Psoas muscle (tissue), 2 donors: ENCODE measurements around the genes PDE8A and AKAP13.

DNA sequence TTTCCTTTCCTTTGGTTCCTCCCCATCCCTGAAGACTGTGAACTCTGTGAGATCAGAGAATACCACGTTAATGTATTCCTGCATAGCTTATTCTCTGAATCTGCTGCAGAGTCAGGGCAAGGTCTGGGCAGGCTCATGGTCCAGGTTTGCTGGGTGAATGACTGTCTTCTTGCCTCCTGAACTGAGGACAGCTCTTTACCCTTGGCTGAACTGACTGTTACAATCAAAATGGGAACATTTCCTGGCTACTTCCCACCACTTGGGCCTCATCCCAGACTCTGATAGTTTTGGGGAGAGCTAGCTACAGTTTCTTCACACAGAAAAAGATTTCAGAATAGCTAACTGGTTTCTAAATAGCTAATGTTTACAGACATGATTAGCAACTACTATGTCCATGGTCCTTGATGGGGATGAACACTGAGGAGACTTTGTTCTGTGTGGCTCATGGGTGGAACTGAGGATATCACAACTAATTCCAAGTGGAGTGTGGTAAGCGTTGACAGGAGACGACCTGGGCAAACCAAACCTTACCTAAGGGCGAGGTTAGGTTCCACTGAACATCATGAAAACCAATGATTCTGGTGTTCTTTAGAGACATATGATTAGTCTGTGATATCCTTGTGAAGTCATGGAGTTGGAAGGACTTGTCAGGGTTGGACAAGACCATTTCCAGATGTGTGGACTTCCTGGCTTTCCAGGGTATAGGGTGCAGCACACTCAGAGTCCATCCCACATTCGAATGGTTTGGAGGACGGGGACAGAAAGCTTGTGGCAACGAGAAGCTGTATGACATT is 7.2 kb downstream of the ALPK3 start:
- PRO-cap, 2 experiments = no peak in any of the 2 experiments

GRCh38 chr15:84834804-84835429 is 17.8 kb downstream of the ALPK3 start:
- PRO-cap, 2 experiments = peak in 2 of 2 experiments; most common plus-strand start chr15:84835307 (in 2); most common minus-strand start chr15:84835041 (in 1)

DNA sequence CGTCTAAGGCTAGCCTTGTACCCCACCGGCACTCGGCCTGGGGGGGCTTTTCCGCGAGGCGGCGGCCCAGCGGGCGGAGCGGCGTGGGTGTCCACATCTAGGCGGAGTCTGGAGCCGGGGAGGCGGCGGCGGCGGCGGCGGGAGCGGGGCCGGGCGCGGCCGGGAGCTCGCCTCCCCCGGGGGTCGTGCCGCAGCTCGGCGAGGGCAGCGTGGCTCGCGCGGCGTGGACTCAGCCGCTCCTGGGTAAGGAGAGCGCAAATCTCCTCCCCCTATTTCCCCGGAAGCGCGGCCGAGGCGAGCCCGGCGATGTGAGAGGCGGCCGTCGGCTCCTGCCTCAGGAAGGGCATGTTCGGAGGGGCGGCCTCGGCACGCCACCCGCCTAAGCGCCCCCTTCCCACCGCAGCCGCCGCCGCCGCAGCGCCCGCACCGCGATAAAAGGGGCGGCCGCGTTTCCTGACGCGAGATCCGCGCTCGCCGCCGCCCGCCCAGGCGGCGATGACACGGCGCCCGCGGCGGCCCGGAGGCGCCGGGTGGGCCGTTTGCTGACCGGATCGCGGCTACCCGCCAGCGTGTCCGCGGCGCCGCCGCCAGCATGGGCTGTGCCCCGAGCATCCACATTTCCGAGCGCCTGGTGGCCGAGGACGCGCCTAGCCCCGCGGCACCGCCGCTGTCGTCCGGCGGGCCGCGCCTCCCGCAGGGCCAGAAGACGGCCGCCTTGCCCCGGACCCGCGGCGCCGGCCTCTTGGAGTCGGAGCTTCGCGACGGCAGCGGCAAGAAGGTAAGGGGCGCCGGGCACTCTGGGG is at the start of gene PDE8A:
Gene PDE8A (plus strand): TSS at position 286 of the 803 bp plus-strand sequence.
- PRO-cap, 2 experiments = peak in 2 of 2 experiments; most common plus-strand start position 461 of the sequence (in 2); most common minus-strand start position 231 of the sequence (in 1)

DNA sequence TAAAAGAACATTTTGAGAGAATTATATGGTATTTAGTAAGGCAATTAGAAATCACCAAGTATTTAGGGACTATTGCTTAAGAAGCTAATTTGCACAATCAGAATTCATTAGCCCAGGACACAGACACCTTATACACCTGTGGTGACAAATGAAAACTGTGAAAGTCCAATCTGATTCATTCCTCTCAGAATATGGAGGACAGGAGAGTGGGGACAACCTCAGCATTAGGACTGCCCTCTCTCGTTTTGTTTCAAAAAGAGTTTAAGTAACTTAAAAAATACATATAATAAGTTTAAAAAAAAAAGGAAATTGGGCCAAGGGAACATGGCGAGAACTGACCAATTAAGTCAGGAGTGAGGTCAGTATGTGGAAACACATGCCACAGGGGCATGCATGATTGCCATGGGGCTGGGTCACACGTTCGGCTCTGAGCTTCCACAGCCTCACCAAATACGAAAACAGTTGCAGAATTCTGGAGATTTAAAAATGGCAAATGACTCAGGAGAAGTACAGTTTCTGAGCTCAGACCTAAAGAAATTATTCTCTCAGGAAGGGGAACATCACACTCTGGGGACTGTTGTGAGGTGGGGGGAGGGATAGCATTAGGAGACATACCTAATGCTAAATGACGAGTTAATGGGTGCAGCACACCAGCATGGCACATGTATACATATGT is 24.0 kb downstream of the PDE8A start:
- PRO-cap, 2 experiments = no peak in any of the 2 experiments

DNA sequence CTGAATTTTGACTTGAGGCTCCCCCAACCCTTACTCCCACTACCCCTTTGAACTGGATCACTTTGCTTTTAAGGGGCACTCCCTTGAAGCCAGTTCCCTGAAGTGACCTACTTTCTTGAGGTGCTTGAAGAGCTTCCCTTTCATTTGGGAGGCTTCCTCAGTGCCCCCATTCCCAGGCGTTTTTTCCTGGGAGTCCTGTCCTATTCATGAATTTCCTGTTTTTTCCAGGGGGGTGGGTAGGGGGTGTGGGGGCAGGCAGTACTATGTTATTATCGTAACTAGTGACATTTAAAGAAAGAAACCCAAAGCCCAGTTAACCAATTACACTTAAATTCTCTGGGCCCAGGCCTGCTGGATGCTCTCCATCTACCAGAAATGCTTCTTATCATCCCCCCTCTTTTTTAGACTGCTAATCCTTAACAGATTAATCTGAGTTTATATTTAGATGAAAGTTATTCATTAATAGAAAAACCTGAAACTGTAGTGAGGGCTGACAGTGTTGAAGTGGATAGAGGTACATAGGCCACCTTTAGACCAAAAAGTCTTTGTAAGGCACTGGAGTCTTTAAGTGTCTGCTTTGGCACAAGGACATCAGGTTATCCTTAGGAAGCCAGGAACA is 43.6 kb downstream of the PDE8A start:
- PRO-cap, 2 experiments = no peak in any of the 2 experiments

- PRO-cap, 2 experiments = no peak in any of the 2 experiments
These were observed 83.6 kb upstream of the AKAP13 start for GRCh38 chr15:85296772-85297305.

DNA sequence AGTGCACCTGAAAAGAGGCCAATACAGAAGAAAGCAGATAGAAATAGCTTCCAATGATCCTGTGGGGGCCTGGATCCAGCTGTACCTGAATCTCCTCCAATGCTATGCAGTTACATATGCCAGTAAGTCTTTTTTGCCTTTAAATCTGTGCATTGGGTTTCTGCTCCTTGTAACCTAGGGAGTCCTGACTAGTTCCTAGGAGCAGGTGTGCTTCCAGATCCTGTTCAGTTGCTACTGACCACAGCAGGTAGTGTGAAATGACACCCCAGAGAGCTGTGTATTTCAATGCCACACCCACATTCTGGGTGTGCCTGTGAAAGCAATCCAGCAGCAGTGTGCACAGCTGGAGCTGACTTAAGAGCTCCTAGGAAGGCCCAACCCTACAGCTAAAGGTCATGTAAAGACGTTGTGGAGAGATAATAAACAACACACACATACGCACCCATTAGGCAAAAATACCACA is 62.3 kb upstream of the AKAP13 start:
- PRO-cap, 2 experiments = no peak in any of the 2 experiments

DNA sequence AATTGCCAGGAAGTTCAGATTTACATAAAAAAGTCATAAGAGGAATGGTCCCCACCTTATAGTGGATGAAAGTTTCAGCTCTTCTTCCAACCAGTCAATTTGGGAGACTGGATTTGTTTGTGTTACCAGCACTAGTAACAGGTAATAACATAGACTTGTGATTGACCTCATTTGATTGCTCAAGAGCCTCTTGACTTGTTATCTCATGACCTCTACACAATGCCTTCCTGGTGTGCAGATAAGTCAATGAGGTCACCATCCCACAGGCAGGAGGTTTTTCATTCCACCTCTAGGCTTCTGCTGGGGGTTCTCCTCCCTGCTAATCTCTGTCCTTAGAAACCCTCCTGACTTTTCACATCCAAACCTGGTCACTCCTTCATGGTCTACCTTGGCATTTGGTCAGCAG is 33.7 kb upstream of the AKAP13 start:
- PRO-cap, 2 experiments = no peak in any of the 2 experiments

DNA sequence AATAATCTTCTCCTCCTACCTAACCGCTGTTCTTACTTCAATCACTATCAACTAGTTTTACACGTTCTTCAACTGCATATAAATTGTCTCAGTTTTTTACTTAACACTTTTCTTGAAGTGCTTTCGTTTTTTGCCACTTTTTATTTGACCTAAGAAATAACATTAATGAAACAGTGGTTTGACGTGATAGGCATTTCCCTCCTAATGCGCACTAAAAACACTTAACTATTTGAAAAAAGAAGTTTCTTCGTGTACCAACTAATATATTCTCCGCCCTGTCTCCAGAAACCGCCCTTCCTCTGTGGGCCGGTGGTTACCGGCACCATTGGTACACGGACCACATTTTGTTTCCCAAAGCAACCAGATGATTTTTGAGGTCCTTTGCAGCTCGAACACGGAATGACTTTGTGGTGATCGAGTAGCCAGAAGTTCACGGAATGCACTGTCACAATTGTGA is 749 bp upstream of the AKAP13 start:
- PRO-cap, 2 experiments = no peak in any of the 2 experiments

GRCh38 chr15:85380470-85381570 is at the start of gene AKAP13:
Gene AKAP13, plus strand, starts transcription at chr15:85380603.
- PRO-cap, 2 experiments = peak in 2 of 2 experiments; most common plus-strand start chr15:85380605 (in 2); most common minus-strand start chr15:85381306 (in 1)

GRCh38 chr15:85413455-85414011 is 33.1 kb downstream of the AKAP13 start:
- PRO-cap, 2 experiments = no peak in any of the 2 experiments

DNA sequence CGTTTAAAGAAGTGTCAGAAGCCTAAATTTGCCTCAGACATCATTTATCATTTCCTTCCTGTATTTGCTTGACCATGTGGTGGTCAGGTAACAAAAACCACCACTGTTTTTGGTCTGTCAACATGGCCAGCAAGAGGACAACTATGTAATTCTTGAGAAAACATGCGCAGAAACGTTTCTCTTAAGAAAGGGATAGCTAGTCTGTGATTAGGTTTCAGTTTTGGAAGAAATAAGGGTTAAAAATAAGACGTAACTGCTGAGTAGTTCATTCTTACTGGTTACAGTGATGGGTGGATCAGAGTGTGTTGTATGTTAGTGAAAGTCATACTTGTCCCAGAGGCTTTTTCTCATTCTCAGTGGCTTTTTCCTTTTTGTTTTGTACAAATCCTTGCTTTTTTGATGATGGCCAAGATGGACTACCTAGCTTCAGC is 204.5 kb downstream of the AKAP13 start:
- PRO-cap, 2 experiments = no peak in any of the 2 experiments

- PRO-cap, 2 experiments = no peak in any of the 2 experiments
These were observed 173.7 kb downstream of the KLHL25 start for GRCh38 chr15:85621105-85621379.

DNA sequence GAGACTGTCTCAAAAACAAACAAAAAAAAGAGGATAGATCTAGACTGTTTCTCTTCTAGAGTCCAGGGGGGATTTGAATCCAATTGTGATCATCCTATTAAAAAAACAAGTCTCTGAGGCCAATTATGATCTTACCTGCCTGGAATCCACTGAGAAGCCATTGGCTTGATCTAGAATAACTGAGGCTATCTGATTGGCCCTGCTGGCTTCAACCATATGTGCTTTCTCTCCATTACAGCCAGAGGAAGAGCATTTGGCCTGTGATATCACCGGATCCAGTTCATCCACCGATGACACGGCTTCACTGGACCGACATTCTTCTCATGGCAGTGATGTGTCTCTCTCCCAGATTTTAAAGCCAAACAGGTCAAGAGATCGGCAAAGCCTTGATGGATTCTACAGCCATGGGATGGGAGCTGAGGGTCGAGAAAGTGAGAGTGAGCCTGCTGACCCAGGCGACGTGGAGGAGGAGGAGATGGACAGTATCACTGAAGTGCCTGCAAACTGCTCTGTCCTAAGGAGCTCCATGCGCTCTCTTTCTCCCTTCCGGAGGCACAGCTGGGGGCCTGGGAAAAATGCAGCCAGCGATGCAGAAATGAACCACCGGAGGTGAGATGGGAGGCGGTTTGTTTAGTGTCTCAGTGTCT is 139.4 kb downstream of the KLHL25 start:
- PRO-cap, 2 experiments = peak in 1 of 2 experiments; most common plus-strand start position 112 of the sequence (in 1)

GRCh38 chr15:85718857-85719498 is 75.7 kb downstream of the KLHL25 start:
- PRO-cap, 2 experiments = no peak in any of the 2 experiments

DNA sequence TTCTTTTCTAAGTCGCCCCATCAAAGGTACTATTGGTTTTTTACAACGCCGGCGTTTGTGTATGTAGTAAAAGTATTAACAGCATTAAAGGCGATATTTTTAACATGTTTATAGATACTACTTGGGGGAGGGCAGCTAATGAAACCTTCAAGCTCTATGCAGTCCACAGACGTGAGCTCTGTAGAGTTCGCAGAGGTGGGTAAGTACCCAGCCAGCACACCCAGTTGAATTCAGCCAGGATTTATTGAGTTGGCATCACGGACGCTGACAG is 51.6 kb downstream of the KLHL25 start:
- PRO-cap, 2 experiments = no peak in any of the 2 experiments

DNA sequence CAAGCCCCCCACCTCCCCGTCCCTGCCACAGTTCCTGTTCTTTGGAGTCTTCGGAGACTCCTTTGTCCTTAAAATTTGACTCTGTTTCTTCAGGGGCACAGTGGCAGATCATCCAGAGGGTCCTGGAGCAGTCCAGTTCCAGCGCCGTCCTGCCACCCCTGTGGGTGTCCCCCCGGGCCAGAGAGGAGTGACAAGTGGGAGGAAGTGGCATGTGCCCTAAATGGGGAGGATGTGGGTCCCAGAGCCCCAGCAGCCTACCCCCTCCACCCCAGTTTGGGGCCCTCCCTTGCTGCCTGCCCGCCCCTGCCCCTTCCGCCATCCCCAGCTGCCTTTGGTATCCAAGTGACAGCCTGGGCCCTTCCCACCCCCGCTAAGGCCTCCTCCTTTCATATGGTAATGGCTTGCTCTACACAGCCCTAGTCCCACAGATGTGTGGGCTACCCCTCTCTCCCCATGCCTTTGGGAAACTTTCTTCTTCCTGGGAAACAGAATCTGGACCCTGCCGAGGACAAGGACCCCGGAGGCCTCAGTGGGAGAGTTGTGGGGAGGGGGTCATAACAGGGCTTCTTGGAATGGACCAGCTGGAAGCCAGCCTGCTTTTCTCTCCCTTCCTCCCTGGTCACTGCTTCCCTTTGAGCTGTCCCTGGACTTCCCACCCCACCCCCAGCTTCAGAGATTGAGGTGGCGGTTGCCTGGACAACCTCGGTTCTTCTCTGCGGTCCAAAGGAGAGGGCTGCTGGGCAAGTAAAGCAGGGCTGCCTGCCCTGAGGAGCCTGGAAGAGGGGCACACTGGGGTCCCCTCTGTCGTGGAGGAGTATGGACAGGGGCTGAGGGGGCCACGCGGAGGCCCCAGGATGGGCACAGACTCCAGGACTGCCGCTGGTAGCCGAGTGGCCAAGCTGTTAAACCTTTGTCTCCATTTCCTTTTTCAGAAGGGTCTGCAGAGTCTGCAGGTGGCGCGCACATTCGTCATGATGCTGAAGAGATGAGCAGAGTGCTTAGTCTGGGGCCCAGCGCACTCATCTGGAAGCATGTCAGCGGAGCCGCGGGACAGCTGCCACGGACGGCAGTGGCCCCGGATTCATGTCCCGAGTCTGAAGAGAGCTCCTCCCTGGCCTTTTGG is 43.1 kb downstream of the KLHL25 start:
- PRO-cap, 2 experiments = no peak in any of the 2 experiments

DNA sequence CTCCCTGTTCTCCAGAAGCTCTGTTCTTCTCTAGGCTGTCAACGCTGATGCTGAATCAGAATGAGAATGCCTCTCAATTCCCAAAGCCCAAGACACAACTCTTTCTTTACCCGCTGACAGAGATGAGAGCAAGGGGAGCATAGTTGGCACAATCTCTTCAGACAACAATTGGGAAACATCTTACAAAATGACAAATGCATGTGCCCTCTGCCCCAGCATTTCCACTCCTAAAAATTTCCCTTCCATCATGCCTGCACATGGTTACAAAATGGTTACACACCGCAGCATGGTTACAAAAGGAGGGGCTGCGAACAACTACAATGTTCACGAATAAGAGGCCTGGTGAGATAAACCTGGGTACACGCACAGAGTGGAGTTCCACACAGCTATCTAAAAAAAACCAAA is 14.1 kb downstream of the KLHL25 start:
- PRO-cap, 2 experiments = no peak in any of the 2 experiments

DNA sequence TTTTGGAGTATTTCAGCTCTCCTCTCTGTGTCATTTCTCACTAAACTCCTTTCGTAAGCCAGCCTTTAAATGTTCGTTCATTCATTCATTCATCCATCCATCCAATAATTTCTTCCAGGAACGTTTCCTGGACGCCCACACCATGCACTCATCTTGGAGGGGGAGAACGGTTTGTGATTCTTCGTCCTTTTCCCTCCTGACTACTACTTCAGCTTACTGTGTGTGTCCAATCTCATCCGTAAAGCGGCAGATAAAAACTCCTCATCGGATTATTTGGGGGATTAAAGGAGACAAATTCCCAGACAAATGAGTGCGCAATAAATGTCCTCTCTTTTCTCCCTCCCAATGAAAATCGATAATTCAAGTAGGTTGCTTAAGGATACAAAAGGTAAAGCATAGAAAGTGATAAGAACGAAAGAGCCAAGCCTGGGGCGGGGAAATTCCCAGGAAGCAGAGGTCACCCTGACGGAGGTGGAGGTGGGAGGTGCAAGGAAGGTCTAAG is 735 bp upstream of the KLHL25 start:
- PRO-cap, 2 experiments = no peak in any of the 2 experiments

GRCh38 chr15:85840433-85840930 is 45.8 kb upstream of the KLHL25 start:
- PRO-cap, 2 experiments = no peak in any of the 2 experiments